Vermiform appendix (tissue), 1 donor: ENCODE measurements around a stretch of chr18.

- PRO-cap, result no peak
These were observed 32.6 kb upstream of the LPIN2 start for GRCh38 chr18:3045498-3045930.

GRCh38 chr18:3051560-3052011, 38.6 kb upstream of the LPIN2 start:
- PRO-cap, result no peak

DNA sequence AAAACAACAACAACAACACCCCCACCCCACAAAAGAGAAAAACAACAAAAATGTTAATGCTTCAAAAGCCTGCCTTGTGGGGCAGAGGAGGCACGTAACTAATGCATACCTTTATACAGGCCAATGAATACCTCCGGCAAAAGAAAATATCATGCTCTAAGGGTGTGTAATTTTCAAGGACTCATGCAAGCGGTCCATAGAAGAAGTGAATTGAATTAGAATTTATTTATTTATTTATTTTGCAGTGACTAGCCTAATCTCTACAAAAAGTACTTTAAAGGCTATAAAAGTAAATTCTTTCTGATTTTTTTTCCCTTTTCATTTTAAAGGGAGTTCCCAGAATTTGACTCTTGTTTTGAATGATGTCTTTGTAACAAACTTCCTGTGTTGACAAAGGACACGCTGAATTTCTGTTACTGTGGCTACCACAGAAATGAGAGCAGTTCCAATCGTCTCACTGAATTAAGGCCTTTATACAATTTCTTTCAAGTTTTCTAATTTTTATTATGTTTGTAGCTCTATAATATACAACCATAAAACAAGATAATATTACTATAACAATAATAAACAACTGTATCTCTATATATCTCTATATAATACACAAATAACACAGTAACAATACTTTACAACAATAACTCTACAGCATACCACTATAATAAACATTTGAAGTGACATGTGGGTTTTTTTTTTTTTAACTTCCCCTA, 46.3 kb upstream of the LPIN2 start:
- PRO-cap, result unidirectional peak, plus-strand start at position 430 of the sequence

GRCh38 chr18:3114088-3114566, 101.2 kb upstream of the LPIN2 start:
- PRO-cap, result no peak

GRCh38 chr18:3177790-3178839, 41.7 kb downstream of the MYOM1 start:
- PRO-cap, result bidirectional peak, plus-strand start at chr18:3178254, minus-strand start at chr18:3178062

DNA sequence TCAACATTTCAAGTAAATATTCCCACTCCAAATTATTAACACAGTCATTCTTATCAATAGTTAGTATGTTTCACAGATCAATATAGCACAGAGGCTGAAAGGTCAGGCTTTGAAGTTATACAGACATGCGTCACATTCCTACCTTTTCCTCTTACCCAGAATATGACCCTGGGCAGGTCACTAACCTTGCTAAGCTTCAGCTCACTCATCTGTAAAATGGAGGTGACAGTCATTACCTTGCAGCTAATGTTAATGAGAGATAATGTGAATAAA, 13.8 kb upstream of the MYL12A start:
- PRO-cap, result no peak

DNA sequence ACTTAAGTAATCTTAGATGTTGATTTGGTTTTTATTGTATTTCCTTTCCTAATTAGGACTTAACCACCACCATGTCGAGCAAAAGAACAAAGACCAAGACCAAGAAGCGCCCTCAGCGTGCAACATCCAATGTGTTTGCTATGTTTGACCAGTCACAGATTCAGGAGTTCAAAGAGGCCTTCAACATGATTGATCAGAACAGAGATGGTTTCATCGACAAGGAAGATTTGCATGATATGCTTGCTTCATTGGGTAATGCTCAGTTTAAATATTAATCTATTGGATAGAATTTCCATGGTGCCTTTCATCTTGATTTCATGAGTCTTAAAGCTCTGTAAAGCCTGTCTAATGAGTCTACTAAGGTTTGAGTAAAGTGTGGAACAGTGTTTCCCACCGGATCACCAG, 5.6 kb downstream of the MYL12A start:
- PRO-cap, result no peak

- PRO-cap, result no peak
These were observed 6.2 kb upstream of the MYL12B start for GRCh38 chr18:3255406-3256483.

- PRO-cap, result bidirectional peak, plus-strand start at chr18:3449055, minus-strand start at chr18:3449649
These were observed 615 bp upstream of the TGIF1 start for GRCh38 chr18:3449174-3449939.

DNA sequence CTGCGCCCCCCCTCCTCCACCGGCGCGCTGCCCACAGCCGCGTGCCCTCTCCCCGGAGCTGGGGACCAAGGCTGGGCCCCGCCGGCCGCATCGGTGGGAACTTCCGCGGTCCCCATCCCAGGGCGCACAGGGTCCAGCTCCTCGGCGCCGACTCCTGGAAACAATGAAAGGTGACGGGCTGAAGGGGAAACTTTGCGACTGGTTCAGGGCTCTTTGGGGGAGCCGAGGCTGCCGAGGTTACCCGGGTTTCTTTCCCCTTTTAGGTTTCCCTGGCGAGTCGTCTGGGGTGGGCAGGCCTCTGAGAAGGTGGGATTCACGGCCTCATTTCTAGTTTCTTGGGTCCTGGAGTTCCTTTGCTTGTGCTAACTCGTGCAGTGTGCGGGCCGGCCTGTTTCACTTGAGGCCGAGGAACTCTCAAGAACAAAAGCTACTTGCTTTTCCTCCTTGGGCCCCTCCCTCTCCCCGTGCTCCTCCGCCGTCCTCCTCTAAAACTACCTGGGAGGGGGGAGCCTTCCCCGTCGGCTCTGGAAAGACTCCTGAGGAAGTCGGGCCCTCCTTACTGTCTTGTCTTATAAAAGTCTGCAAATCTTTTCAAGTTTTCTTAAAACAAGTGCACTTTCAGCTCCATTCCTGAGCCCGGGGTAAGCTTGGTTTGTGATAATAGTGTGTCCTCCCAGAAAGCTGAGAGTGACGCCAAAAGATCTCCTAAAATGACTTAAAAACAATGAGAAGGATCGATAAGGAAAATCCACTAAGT, 2.4 kb downstream of the TGIF1 start:
- PRO-cap, result bidirectional peak, plus-strand start at position 166 of the sequence, minus-strand start at position 165 of the sequence; bidirectional peak, plus-strand start at position 518 of the sequence, minus-strand start at position 399 of the sequence

- PRO-cap, result no peak
These were observed 7.6 kb downstream of the TGIF1 start for GRCh38 chr18:3457255-3458254.

GRCh38 chr18:3508999-3509676, 59.2 kb downstream of the TGIF1 start:
- PRO-cap, result no peak

DNA sequence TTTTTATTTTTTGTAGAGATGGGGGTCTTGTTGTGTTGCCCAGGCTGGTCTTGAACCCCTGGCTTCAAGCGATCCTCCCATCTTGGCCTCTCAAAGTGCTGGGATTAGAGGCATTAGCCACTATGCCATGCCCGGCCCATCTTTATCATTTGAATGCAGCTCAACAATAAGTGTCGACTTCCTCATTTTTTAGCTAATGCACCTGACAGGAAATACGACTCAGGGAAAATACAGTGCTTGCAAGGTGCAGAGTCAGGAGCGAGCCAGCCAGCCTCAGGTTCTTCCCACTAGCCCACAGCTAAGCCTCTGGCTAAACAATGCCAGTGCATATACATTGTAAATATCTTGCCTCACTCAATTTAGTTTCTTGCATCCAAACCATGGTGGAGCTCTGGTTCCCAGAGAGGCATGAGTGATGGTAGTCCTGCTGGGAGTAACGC, 135.0 kb downstream of the TGIF1 start:
- PRO-cap, result bidirectional peak, plus-strand start at position 249 of the sequence, minus-strand start at position 144 of the sequence

GRCh38 chr18:3608420-3608833, 158.5 kb downstream of the TGIF1 start:
- PRO-cap, result no peak

DNA sequence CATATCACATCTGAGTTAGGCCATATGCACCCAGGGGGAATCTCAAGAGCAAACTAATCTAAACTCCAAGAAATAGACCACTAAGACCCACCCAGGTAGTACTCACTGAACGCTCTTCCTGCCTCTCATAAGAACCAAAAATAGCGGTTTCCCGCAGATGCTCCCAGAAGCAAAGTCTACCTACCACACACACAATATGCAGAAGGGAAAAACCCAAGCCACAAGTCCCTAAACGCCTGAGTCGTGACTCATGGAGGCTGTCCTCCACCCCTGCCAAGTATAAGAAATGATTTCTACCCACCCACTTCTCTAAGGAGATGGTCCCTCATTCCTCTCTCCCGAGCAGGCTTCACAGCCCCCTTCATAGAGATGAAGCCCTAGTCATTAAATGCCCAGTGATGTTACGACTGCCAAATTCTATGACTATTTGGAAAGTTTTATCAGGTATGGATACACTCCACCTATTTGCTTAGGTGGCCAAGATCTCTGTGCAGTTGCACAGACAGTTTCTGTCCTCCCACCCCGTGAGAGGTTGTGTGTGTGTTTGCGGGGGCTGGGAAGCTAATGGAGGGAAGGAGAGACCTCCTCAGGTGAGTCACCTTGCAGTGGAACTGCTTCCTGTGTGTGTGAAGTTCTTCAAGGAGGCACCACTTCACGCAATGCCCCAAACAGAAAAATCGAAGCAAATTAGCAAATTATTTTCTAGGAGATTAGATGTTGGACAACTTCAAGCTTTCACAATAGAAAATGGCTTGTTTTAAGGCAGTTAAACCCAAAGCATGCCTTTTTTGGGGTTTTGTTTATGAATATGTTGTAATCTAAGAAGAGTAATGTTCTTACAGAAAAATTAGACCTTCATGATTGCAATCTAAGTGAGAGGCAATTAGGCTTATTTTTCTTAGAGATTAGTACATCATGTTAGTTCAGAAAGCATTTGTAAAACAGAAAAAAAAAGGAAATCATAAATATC, 175.1 kb downstream of the TGIF1 start:
- PRO-cap, result bidirectional peak, plus-strand start at position 312 of the sequence, minus-strand start at position 129 of the sequence

DNA sequence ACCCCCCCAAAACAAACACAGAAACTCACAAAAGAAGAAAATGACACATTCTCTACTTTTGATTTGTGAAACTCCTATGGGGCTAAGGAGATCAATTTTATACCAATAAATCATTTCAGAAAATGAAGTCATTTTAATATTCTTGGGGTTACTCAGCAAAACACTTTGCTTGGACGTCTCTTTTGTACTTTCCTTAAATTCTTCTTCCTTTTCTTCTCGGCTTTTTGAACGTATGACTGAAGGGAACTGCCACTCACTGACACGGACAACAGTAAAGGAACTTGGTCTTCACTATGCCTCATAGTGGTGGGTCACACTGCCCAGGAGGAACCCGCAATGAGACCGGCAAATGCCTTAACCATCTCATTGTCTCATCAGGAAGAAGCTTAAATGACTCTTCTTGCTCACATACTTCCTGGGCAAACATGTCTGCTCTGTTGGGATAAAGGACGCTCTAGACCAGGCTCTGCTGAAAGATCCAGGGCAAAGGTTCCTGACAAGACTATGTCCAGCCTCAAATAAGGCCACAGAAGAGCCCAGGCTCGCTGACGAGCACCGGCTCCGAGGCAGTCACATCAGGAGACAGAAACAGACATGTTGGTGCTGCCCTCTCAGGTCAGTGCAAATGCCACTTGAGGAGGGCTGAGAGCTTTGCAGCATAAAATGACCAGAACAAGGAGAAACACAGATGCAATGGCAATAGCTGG, 205.4 kb downstream of the TGIF1 start:
- PRO-cap, result no peak

GRCh38 chr18:3666275-3666690, 216.3 kb downstream of the TGIF1 start:
- PRO-cap, result no peak

DNA sequence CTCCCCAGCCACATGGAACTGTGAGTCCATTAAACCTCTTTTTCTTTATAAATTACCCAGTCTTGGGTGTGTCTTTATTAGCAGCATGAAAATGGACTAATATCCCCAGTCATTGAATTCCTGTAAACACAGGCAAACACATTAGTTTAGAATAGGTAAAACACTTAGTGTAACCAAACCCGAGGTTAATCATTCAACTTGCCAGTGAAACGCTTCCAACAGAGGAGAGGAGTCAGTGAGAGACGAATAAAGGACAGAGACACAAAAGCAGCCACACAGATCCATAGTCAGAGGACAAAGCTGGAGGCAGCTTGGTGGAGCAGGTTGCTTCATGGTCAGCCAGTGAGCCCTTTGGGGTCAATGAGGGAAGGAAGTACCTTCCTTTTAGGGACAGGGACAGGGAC, 348.1 kb downstream of the TGIF1 start:
- PRO-cap, result no peak

DNA sequence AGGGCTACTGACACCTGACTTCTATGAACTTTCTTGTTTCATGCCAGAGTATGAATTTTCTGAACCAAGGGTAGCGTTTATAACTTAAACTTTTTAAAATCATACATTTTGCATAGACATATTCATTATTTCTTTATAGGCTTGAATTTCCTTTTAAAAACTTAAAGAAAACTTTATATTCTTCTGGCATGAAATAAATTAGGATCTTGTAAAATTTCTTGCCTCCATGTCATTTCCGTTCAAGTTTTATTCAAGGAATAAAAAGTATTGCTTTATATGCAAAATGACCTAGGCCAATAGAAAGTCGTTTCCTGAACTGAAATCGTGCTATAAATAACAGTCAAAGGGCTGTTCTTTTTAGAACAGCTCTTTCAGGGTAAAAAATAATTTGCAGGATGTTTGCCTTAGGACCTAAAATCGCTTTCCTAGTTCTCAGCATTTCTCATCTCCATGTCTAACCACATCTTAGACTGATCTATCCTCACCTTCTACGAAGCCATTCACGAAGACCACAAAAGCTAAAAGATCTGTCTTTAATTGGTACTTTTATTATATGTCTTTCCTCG, 1.8 kb downstream of the DLGAP1 start:
- PRO-cap, result no peak

- PRO-cap, result unidirectional peak, plus-strand start at chr18:5463587; unidirectional peak, plus-strand start at chr18:5463730
These were observed 80.7 kb downstream of the EPB41L3 start for GRCh38 chr18:5462740-5463798.